ENCODE measurements around a stretch of chr15.

DNA sequence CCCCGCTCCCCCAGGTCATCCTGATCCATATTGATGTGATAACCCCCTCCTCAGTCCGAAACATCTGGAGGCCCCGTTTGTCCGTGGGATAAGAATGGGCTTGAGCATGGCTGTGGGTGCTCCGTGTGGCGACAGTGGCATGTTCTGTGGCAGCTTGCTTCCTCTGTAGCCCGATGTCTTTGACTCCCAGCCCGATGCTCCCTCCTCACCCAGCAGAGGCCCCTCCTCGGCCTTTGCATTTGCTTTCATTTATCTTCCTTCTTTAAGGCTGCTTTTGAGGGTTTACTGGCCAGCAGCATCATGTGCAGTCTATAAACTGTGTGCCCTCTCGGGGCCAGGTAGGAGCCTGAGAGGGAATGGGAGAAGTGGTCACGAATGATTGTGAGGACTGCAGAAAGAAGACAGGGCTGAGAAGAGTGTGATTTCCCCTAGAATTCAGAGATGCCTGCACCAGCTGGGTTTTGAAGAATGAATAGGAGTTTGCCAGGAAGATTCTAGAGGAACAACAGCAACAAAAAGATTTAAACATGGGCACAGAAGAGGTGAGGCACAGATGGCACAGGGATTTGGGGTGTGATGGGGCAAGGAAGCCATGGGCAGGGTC is 34.1 kb downstream of the APBA2 start:
- RRBS, result no CpG with 5 or more reads among the region's 11 CpGs

- RRBS, result no CpG with 5 or more reads among the region's 12 CpGs
Measured at GRCh38 chr15:28984886-28985671, 99.3 kb downstream of the APBA2 start.

DNA sequence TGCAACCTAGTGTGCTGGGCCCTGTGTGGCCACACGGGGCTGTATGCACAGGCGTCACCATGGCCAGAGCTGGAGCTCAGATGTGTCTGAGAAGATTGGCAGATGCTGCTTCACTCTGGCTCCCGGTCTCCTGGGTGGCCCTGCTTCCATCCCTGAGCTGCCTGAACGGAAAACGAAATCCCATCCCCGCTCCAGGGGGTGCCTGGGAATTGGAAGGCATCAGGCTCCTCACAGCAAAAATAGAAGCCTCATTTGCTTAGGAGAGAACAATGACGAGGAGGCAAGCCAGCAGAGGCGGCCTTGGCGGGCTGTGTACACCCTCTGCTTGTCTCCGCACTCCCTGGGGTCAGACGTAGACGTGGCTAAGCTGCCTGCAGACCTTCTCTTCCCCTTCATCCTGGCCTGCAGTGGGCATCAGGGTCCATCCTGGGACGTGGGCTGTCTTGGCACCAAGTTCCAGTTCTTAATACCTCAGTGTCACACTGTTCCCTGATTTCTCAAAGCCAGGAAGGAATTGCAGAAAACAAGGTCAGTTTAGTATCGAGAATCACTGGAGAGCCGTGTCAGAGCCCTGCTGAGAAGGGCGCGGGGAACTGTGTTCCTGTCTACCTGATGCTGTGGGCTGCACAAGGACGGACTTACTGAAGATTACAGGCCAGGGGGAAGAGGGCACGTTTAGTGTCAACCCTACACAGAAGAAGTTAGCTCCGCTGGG is 103.8 kb downstream of the APBA2 start:
- RRBS, result no CpG with 5 or more reads among the region's 20 CpGs

GRCh38 chr15:29698035-29698609 is 124.1 kb downstream of the TJP1 start:
- RRBS, result 38% methylated on average over 4 of the region's 12 CpGs

DNA sequence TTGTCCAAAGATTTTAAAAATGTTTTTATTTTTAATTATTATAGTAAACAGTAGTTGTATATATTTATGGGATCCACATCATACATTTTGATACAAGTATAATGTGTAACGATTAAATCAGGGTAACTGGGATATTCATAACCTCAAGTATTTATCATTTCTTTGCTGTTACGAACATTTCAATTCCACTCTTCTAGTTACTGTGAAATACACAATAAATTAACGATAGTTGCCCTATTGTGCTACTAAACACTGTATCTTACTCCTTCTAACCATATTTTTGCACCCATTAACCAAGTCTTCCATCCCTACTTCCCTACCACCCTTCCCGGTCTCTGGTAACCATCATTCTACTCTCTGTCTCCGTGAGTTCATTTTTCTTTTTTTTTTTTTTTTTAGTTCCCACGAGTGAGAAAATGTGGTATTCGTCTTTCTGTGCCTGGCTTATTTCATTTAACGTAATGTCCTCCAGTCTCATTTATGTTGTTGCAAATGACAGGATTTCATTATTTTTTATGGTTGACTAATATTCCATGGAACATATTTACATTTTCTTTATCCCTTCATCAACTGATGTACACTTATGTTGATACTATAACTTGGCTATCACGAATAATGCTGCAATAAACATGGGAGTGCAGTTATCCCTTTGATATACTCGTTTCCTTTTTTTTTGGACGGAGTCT is 31.8 kb downstream of the TJP1 start:
- RRBS, result no CpG with 5 or more reads among the region's 11 CpGs

- RRBS, result 8% methylated on average over 4 of the region's 27 CpGs
Measured at GRCh38 chr15:29822747-29823281, 546 bp upstream of the TJP1 start.

GRCh38 chr15:30625909-30626533 is 22.2 kb downstream of the GOLGA8H start:
- RRBS, result under 1% methylated on average over 4 of the region's 34 CpGs

DNA sequence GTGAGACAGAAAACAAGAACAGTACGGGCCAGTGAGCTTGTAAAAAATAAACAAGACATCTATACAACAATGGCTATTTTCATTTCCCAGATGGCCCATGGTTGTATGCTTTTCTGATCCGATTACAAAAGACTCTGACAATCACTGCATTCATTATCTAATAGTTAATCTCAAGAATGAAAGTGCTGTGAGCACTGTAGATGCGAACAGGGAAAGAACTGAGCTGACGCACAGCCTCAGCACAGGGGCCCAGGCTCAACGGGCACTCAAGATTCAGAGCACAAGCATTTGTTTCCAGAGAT is 6.9 kb downstream of the MTMR10 start:
- RRBS, result no CpG with 5 or more reads among the region's 5 CpGs

DNA sequence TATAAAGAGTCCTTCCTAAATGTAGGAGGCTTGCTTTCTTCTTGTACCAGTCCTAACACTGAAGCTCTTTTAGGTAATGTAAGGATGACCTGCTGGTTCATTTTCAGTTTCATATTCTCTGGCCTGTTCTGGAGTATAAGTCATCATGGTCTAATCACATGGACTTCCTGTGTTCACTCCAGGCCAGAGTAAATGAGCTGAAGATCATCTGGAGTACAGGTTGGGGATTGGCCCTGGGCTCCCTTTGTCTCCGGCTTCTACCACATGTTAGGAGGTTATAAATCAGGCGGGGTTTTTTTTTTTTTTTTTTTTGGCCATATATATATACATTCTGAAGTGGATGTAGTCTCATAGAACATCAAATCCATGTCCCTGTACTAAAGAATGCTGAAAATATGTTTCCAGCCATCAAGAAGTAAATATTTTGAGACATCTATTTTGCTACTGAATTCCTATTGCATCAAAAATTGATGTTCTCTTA is 40.3 kb upstream of the MTMR10 start:
- RRBS, result no CpG with 5 or more reads among the region's 2 CpGs

DNA sequence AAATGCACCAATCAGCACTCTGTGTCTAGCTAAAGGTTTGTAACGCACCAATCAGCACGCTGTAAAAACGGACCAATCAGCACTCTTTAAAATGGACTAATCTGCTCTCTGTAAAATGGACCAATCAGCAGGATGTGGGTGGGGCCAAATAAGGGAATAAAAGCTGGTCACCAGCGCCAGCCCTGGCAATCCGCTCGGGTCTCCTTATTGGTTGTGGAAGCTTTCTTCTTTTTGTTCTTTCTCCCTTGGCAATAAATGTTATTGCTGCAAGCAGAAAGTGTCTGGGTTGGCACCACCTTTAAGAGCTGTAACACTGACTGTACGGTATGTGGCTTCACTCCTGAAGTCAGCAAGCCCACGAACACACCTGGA is 13.4 kb downstream of the TRPM1 start:
- RRBS, result no CpG with 5 or more reads among the region's 8 CpGs

DNA sequence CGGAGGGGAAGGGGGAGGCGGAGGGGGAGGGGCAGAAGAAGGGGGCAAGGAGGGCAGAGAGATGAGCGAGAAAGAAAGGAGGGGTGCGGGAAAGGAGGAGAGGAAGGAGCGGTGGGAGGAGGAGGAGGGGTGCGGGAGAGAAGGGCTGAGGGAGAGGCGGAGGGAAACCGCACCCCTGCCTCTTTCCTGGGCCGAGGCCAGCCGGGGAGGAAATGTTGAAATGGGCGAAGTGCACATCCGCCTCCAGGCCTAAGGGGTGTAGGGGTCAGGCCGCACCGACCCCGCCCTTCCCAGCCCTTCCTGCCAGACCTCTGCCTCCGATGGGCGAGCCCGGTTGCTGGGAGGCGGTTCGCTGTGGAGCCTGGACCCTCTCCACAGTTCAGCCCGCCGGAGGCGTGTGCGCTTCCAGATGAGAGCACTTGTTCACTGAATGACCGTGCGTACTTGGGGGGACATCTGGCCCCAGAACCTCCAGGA is 110.4 kb upstream of the KLF13 start:
- RRBS, result 81% methylated on average over 7 of the region's 26 CpGs

DNA sequence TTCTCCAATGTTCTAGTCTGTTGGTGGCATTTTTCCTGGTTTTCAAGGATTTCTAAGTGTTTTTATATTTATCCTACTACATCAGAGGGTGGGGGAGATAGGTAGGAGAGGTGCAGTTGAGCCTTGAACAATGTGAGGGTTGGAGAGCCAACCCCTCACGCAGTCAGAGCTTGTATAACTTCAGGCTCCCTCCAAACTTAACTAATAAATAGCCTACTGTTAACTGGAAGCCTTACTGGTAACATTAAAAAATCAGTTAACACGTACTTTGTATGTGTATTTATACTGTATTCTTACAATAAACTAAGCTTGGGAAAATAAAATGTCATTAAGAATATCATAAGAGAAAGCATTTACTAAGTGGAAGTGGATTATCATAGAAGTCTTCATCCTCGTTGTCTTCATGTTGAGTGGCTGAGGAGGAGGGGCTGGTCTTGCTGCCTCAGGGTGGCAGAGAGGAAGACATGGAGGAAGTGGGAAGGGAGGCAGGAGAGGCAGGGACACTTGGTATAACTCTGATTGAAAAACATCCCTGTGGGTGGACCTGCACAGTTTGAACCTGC is 104.1 kb upstream of the KLF13 start:
- RRBS, result no CpG with 5 or more reads among the region's 3 CpGs

GRCh38 chr15:31254668-31254924 is 72.0 kb upstream of the KLF13 start:
- RRBS, result no CpG with 5 or more reads among the region's 5 CpGs

- RRBS, result no CpG with 5 or more reads among the region's 6 CpGs
Measured at GRCh38 chr15:31299823-31300084, 26.9 kb upstream of the KLF13 start.

DNA sequence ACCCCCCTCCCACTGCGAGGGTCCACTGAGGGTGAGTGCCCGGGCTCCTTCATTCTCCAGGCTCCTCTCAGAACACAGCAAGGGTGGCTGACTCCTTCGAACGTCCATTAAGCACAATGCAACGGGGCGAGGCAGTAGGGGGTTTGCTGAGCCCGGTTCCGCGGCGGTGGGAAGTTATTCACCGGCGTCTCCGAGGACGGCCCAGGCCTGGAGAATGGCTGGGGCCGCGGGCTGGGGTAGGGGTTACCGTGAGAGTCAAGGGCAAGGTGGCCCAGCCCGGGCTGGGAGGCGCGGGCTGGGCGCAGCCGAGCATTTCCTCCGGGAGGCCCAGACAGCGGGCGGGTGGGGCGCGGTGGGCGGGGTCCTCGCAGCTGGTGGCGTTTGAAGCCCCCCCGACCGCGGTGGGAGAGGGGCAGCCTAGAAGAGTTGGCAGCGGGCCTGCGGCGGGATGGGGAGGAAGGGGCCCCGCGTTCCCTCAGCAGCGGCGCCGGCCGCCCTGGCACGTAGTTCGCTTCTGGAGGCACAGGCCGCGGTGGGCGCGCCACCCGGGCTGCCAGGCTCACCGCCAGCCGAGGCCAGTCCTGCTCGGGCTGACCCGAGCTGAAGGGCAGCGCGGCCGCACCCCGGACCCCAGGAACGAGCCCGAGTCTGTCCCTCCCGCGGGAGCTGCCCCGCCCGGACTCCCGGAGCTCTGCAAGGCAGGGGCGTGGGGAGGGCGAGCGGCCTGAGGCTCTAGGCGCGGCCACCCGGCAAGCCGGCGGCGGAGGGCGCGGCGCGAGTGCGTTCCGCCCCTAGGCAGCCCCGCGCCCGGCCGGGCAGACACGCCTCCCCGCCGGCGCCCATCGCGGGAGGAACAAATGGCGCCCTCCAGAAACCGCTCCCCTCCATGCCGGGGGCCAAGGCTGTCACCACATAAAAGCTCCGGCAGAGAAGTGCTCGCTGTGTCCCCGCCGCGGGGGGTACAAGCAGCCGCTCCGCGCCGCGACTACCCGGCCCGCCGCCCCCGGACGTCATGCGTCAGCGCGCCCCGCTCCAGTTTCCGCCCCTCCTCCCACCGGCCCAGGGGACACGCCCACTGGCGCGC is 829 bp upstream of the KLF13 start:
- RRBS, result 2% methylated on average over 79 of the region's 116 CpGs

GRCh38 chr15:31342583-31343554 is 16.2 kb downstream of the KLF13 start:
- RRBS, result no CpG with 5 or more reads among the region's 24 CpGs

DNA sequence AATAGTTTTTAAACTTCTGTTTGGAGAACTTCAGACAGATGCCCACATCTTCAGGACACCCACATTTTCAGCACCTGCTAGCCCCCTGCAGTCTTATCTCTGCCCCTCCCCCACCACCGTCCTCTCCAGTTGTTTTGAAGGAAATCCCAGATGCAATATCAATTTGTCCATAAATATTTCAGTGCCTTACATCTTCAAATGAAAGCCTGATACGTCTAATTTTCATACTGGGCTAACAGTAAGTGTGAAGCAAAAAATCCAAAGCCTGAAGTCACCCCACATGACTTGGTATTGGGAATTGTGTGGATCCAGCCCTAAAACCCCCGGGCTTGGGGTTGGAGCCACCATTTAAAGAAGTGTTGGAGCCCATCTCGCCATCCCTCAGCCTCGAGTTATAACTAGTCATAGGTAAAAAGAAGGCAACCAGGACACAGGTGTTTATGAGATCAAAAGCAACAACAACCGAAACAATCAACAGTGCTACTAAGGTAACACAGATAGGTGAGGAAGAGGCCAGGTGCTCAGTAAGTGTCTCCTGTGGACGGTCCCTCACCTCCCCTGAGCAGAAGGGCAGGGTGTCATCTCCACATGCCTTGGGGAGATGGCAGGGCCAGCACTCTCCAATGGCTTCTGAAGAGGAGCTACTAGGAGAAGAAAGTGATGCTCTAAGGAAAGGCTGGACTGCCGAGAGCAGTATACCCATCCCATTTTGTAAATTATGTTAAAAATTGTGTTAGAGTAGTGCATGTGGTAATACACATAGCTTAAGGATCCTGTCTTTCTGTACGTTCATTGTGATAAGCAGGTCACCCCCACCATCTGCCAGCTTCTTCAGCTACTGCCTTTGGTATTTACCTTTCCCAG is 28.3 kb downstream of the KLF13 start:
- RRBS, result no CpG with 5 or more reads among the region's 9 CpGs

GRCh38 chr15:31362086-31362528 is 35.5 kb downstream of the KLF13 start:
- RRBS, result no CpG with 5 or more reads among the region's 4 CpGs

- RRBS, result no CpG with 5 or more reads among the region's 18 CpGs
Measured at GRCh38 chr15:31397649-31398494, 71.2 kb downstream of the KLF13 start.

DNA sequence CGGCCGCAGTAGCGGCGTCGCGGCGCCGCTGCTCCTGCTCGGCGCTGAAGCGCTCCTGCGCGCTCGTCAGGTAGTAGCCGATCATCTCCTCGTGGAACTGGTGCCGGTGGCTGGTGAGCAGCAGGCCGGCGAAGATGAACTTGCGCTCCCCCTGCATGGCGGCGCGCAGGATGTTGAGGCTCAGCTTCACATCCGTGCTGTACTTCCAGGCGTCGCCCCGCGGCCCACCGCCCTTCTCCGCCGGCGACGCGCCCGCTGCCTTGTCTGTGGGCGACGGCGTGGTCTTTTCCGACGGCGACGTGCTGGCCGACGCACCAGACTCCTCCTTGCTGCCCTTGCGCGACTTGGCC is 157.4 kb downstream of the KLF13 start:
- RRBS, result no CpG with 5 or more reads among the region's 46 CpGs